Cardiac atrium fibroblast (primary cell): ENCODE measurements around the genes CCNF, ATP6V0C and FLYWCH2.

DNA sequence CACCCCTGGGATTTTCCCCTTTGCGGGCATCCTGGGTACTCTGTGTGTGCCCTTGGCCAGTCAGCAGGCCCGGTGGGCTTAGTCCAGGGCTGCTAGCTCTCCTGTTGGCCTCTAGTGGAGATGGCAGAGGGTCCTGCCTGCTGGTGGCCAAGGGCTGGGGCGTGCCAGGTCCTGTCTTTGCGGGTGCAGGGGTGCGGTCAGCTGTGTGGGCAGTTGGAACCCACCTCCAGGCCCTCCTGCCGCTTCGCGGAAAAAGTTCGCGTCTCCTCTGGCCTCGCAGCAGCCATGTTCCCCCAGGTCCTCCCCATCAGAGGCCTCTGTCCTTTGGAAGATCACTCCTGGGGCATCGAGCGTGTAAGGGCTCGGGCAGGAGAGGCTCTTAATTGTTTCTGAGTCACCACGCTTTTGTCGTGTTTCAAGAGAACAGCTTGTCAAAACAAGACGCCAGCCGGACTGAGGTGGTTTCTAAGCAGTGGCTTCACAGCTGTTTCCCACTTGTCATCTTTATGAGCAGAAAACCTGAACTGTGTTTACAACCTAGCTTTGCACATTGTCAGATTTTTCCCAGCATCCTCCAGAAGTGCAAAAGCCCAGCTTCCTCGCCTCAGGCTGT, 5.1 kb upstream of the DNASE1L2 start:
- RAMPAGE, long total RNA, result no peak

GRCh38 chr16:2238167-2238450, 1.9 kb downstream of the DNASE1L2 start:
- RAMPAGE, long total RNA, result no peak

GRCh38 chr16:2429299-2430188, at the start of gene CCNF:
Gene CCNF (plus strand): TSS chr16:2429447.
- RAMPAGE, long total RNA, result no peak

GRCh38 chr16:2467908-2468157, 3.3 kb upstream of the NTN3 start:
- RAMPAGE, long total RNA, result no peak

GRCh38 chr16:2476834-2477051, 1.8 kb downstream of the TBC1D24 start:
- RAMPAGE, long total RNA, result no peak

GRCh38 chr16:2512783-2513512, 804 bp upstream of the ATP6V0C start:
- RAMPAGE, long total RNA, result no peak

DNA sequence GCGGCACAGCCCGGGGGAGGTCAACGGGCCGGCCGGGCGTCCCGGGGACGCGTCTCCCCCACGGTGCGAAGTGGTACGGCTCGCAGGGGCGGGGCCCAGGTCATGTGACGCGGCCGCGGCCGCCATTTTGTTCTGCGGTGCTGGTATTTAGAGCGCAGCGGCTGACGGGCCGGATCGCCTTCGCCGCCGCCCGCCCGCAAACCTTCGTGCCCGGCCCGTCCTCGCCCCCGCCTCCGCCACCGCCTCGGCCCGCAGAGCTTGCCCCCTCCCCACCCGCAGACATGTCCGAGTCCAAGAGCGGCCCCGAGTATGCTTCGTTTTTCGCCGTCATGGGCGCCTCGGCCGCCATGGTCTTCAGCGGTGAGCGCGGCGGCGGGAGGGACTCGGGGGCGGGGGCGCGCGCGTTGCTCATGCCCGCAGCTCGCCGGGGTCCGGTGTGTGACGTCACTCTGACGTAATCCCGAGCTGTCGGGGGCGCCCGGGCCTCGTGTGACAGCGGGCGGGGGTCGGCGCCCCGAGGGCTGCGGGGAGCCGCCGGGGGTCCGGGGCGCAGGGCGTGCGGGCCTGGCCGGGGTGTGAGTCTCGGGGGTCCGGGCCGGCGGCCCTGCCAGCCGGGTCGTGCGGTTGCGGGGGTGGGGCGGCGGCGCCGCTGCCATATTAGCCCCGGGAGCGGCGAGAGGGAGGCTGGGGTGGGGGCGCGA, at the start of gene ATP6V0C:
Gene ATP6V0C, plus strand, starts transcription at position 130 of the 701 bp plus-strand sequence.
- RAMPAGE, long total RNA, result no peak

GRCh38 chr16:2523747-2524956, 4.0 kb downstream of the AMDHD2 start:
- RAMPAGE, long total RNA, result no peak

DNA sequence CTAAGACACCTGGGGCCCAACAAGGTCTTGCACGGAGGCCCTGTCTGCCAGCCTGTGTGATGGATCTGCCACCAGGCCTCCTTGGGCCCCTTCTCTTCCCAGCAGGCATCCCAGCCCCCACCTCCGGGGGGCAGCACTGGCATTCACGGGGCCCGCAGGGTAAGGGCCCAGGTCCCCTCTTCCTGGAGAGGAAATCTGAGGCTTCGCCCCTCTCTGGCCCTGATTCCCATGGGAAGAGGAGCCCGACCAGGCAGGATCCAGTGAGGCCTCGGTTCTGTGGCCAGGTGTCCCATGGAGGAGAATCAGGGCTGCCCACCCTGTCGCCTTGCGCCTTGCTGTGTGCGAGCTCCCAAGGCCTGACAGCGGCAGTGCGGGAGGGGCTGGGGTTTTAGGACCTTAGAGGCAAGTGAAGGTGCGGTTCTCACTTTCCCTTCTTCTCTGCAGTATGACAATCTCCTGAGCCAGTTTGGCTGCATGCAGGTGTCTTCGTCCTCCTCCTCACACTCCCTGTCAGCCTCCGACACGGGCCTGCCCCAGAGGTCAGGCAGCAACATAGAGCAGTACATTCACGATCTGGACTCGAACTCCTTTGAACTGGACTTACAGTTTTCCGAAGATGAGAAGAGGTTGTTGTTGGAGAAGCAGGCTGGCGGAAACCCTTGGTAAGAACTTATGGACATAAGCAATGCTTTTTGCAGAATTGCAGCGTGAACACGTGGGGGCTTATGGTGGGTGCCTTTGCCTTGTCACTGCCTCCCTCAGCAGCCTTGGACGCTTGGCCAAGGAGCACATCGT, 48.6 kb downstream of the PDPK1 start:
- RAMPAGE, long total RNA, result no peak

- RAMPAGE, long total RNA, result no peak
These were observed 17.3 kb downstream of the KCTD5 start for GRCh38 chr16:2699704-2700023.

- RAMPAGE, long total RNA, result no peak
These were observed 12.9 kb upstream of the SRRM2 start for GRCh38 chr16:2739273-2740150.

- RAMPAGE, long total RNA, result no peak
These were observed 2.4 kb downstream of the PRSS22 start for GRCh38 chr16:2855416-2856093.

DNA sequence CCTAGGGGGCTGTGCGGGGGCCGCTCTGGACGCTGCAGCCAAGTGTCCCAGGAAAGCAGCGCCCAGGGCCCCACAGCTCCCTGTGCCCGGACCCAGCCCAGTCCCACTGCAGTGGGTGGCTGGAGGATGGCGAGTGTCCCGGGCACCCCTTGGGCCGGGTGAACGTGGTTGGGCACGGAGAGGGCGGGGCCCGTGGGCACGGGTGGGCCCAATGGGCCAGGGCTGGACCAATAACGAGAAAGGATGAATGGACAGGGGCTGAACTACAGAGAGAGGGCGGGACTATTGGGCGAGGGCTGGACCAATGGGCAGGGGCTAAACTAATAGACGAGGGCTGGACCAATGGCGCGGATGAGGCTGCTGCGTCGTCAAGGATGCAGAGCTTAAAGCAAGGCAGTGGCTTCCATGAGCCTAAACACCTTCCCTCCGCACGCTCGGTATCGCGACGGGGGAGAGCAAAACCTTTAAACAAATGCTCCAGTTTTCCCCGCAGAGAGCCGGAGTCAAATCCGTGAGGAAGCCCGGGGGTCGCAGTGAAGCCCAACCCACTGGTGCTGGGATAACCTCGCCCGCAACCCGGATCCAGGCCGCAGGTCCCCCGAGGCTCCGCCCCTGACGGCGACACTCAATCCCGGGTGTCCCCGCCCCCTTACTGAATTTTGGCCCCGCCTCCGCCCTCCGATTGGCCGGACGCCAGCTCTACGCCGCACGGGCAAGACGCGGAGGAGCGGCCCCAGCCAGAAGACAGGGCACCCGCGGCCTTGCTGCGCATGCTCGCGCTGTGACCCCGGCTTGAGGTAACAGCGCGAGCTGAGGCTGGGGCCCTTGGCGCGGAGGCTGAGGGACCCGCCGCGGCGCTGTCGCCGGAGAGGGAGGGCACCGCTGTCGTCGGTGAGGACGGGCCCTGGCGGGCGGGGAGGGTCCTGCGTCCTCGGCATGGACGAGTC, at the start of gene FLYWCH2:
Gene FLYWCH2, plus strand, starts transcription at position 740 of the 947 bp plus-strand sequence.
- RAMPAGE, long total RNA, result start-site peak on the plus strand centred at position 791 of the sequence, 104 bp wide, 466 and 94 reads in 2 replicates

GRCh38 chr16:2912288-2913162, 794 bp downstream of the FLYWCH1 start:
- RAMPAGE, long total RNA, result no peak

DNA sequence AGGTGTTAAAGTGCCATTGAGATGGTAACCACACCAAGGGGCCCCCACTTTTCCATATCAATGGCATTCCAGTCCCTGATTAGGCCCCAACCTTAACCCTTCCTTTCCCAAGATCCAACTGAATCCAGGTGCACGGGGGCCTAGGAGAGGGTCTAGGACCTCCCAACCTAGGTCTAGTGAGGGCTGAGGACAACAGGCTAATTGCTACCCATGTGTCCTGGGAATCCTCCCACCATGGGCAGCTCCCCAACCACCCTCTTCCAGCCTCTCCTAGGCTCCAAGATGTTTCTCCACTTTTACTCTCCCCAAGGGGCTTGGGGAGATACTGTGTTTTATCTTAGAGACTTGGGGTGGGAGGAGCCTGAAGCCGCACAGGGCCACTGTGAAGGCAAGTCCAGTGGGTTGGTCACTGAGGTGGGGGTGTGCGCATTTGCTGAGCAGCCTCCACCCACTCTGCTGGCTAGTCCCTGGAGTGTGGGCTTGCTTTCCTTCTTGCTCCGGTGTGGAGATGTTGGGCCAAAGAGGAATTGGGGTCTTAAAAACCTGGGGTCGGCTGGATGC, 4.2 kb upstream of the CLDN9 start:
- RAMPAGE, long total RNA, result no peak

GRCh38 chr16:3021364-3022150, 1.4 kb downstream of the TNFRSF12A start:
- RAMPAGE, long total RNA, result no peak

DNA sequence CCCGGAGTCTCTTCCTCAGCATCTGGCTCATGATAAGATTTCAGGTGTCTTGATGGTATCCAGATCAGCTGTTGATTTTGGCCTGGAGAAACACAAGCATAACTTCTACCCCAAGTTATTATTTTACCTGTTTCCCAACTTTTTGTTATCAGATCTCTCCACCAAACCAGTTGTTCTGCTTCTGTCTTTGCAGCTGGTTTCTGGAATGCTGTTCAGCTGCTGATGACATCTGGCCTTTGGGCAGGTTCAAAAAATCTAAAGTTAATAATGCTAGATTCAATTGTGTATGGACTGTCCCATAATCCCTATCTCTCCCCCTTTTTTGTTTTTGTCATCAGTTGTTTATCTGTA, 13.0 kb downstream of the IL32 start:
- RAMPAGE, long total RNA, result no peak

GRCh38 chr16:3215334-3215685, 19.6 kb downstream of the ZNF200 start:
- RAMPAGE, long total RNA, result no peak

DNA sequence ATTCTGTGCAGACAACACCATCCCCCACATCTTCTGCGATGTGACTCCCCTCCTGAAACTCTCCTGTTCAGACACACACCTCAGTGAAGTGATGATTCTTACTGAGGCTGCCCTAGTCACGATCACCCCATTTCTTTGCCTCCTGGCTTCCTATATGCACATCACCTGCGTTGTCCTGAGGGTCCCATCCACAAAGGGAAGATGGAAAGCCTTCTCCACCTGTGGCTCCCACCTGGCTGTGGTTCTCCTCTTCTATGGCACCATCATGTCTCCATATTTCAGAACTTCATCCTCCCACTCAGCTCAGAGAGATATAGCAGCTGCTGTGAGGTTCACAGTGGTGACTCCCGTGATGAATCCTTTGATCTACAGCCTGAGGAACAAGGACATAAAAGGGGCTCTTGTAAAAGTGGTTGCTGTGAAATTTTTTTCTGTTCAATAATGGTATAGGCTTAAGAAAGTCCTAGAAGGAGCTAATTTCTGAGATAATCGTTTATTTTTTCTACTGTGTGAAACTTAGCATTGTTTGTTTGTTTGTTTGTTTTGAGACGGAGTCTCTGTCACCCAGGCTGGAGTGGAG, 18.8 kb downstream of the ZNF200 start:
- RAMPAGE, long total RNA, result no peak

GRCh38 chr16:3264376-3264827, 8.0 kb upstream of the MEFV start:
- RAMPAGE, long total RNA, result no peak